Neural cell (in vitro differentiated cells): ENCODE results near the gene RBFA.

DNA sequence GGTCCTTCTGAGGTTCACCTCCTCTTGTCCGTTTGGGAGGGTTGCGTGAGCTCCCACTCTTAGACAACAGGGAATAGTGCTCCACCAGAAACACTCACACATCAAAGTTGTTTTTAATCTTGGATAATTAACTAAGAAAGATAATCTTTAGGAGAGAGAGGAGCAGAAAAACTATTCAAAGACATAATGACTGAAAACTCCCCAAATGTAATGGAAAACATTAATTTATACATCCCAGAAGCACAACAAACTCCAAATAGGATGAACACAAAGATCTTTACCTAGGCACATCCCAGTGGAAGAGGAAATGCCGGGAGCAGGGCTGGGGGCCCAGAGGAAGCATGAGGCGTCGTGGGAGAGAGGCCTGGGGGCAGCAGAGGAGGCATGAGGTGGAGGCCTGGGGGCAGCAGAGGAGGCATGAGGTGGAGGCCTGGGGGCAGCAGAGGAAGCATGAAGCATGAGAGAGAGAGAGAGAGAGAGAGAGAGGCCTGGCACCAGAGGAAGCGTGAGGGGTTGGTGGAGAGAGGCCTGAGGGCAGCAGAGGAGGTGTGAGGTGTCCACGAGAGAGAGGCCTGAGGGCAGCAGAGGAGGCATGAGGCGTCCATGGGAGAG lies 55.9 kb upstream of the KCNG2 start:
- RAMPAGE, long total RNA, result no peak

- RAMPAGE, long total RNA, result no peak
Observed at GRCh38 chr18:79897571-79898701, 53.5 kb downstream of the SLC66A2 start.

DNA sequence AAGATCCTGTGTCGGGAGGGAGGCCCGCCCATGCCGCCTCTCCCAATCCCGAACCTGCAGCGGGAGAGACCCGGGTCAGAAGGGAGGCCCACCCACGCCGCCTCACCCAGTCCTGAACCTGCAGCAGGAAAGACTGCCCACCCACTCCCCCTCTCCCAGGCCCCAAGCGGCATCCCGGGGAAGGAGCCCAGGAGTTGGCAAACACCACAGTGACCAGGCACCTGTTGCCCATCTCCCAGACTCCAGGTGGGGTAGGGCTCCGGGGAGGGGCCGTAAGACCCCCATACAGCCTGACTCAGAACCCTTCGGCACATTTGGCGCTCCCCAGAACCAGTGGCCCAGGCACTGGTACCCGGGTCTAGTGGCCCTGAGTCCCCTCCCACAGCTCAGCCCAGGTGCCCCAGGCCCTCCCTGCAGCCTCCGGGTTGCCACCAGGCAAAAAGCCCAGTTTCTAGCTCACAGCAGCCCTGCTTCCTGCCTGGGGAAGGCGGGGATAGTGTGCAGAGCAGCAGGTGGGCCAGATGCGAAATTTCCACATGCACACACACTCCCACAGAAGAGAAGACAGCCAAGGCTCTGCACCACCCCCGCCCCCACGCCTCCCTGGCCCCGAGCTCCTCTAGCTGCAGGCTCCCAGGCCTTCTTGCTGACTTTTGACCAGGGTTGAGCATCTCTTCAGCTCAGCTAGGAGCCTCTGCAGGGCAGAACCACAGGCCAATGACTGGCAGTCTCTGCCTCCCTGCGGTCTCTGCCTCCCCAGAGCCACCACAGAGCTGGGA lies 7.5 kb downstream of the SLC66A2 start:
- RAMPAGE, long total RNA, result no peak

DNA sequence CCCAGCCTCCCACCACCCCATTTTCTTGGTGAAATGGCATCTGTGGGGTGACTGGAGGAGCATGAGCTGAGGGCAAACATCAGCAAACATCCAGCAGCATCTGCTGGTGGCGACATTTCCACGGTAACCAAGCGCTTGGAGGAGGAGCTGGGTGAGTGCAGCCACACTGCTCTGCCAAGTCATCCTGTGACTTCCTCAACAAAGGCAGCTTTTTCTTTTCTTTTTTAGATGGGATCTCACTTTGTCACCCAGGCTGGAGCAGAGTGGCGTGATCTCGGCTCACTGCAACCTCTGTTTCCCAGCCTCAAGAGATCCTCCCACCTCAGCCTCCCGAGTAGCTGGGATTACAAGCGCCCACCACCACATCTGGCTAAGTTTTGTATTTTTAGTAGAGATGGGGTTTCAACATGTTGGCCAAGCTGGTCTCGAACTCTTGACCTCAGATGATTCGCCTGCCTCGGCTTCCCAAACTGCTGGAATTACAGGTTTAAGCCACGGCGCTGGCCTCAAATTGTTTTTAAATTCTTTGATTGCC lies 5.5 kb downstream of the TXNL4A start:
- RAMPAGE, long total RNA, result no peak

GRCh38 chr18:80012661-80013130 lies 21.5 kb upstream of the RBFA start:
- RAMPAGE, long total RNA, result no peak

GRCh38 chr18:80034324-80034898 lies at the start of gene RBFA:
TSS of gene RBFA (plus strand) at chr18:80034434.
- RAMPAGE, long total RNA, result no peak

DNA sequence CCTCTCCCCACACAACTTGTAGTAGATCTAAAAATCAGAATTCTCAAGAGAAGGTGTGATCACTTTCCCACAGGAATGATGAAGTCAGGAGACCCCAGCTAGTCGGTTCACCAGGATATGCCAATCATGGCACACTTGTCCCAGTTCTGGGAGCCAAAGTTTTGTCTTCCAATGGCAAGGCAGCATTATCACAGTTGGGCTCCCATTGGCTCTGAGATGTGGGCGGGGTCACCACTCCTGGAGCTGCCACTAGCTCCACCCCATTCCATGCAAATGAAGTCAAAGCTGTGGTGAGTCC lies 453 bp upstream of the ADNP2 start:
- RAMPAGE, long total RNA, result no peak

GRCh38 chr18:80109537-80110250 lies 632 bp downstream of the ADNP2 start:
- RAMPAGE, long total RNA, result no peak

DNA sequence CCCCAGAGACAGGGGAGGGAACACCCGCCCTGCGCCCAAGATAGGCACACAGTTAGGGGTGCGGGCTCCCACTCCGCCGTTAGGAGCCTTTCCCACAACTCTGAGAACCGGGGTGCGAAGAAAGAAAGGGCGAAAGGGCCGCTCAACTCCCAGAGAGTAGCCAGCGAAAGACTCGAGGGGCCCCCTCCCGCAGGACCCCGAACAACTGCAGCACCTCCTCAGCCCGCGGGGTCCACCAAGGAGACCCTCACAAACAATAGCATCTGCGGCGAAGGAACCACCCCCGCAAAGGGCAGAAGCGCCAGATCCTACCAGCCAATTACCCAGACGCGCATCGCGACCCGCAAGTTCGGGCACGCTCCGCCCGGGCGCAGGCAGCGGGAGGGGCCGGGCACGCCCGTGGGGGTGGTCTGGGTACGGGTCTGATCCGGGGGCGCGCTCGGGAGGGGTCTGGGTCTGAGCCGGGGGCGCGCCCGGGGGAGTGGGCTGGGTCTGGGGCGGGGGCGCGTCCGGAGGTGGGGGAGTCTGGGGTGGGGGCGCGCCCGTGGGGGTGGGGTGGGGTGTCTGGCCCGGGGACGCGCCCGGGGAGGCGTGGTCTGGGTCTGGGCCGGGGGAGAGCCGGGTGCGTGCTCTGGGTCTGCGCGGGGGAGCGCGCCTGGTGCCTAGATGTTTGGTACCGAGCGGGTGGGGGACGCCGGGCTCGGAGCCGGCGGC lies 1.1 kb downstream of the PARD6G start:
- RAMPAGE, long total RNA, result no peak